ENCODE measurements around the genes MYCBPAP and SPATA20.

GRCh38 chr17:50147273-50147780 lies 3.1 kb downstream of the PPP1R9B start:
- RAMPAGE, long total RNA, result no peak
- RRBS, result no CpG with 5 or more reads among the region's 9 CpGs

DNA sequence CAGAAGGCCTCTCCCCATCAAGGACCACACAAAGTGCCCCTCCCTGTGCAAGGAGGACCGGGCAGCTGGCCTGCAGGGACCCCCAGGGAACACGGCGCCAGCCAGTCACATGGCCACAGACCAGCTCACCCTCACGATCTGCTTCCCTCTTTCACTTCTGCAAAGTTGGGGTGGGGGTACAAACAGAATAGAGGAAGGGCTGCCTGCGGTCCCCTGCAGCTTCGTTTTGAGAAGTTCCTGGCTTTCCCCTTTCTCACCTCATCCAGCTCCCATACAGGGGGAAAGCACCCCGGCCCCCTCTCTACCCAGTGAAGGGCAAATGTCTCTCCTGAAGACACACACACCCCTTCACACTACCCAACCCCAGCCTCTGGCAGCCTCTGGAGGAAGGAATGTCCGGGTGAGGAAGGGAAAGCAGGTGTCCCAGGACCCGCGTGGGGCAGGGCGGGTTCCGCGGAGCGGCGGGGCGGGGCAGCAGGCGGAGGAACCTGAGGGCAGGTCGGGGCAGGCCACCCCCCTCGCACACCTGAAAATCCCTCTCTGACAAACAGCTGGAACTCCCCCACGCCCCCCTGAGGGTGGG lies 2.0 kb downstream of the PPP1R9B start:
- RAMPAGE, long total RNA, result no peak
- RRBS, result 0% methylated on average over 1 of the region's 20 CpGs

DNA sequence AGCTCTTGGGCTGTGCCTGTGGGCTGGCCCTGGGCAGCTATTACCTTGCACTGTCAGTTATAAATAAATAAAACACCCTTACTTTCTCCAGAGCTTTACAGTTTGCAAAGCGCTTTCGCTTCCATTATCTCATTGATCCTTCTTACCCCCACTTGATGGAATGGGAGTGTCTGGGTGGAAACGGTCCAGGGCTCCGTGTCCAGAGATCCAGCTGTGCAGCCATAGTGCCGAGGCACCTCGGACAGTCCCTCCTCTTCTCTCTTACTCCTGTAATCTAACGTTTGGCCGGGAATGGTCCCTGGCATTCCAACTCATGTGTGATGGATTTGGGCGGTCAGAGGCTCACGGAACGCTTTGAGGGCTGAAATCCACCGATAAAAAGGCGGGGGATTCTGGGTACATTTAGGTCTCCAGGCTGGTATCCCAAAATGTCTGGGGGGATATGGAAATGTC lies 4.9 kb upstream of the SGCA start:
- RAMPAGE, long total RNA, result no peak
- RRBS, result no CpG with 5 or more reads among the region's 13 CpGs

DNA sequence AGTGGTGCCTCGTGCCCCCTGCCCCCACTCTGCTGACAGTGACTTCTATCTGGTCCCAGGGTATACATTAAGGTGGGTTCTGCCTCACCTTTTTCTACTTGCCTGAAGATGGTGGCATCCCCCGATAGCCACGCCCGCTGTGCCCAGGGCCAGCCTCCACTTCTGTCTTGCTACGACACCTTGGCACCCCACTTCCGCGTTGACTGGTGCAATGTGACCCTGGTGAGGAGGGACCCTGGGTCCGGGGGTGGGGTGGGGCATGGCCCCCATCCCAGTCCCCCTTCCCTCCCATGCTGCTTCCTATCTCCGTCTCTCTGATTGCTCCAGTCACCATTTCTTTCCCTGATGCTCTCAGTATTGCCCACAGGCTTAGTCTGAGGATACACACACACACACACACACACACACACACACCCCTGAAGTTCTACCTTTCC lies 3.2 kb downstream of the SGCA start:
- RAMPAGE, long total RNA, result no peak
- RRBS, result no CpG with 5 or more reads among the region's 9 CpGs

GRCh38 chr17:50177705-50178798 lies 12.2 kb downstream of the SGCA start:
- RAMPAGE, long total RNA, result no peak
- RRBS, result 5% methylated on average over 7 of the region's 29 CpGs

DNA sequence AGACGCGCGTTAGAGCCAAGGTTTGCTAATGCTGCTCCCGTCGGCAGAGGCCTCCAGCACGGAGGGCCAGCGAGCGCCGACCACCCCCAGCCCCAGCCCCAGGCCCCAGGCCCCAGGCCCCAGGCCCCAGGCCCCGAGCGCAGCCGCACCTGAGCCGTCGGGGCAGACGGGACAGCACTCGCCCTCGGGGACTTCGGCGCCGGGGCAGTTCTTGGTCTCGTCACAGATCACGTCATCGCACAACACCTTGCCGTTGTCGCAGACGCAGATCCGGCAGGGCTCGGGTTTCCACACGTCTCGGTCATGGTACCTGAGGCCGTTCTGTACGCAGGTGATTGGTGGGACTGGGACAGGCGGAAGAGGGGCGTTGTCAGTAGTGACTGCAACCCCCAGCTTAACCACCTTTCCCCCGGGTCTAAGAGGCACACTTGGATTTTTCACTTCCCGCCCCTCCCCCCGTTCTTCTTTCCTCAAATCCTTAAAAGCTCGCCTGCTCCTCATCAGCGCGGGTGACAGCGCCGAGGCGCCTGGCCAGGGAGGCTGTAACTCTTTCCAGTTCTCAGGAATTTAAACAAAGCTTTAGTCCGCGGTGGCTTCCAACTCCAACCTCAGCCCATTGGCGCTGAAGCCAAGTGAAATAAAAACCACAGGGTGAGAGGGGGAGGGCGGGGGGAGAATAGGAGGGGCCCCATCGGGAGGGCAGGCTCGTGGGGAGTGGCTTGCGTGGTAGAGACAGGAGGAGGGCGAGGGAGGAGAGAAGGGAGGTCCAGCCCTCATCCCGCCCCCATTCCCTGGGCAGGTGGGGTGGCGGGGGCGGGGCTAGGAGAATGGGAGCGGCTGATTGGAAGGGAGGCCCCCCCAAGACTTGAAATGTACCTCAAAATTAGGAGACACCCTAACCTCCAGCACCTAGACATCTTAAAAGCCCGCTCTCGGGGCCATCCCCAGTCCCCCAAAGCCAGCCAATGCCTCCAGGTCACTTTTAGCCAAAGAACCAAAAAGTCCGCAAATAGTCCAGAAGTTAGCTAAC lies 1.5 kb downstream of the COL1A1 start:
- RAMPAGE, long total RNA, result no peak
- RRBS, result 2% methylated on average over 7 of the region's 58 CpGs

- RAMPAGE, long total RNA, result no peak
- RRBS, result no CpG with 5 or more reads among the region's 17 CpGs
These were observed 1.5 kb upstream of the COL1A1 start for GRCh38 chr17:50202871-50203479.

- RAMPAGE, long total RNA, result no peak
- RRBS, result no CpG with 5 or more reads among the region's 10 CpGs
These were observed 14.5 kb upstream of the TMEM92 start for GRCh38 chr17:50259707-50260128.

DNA sequence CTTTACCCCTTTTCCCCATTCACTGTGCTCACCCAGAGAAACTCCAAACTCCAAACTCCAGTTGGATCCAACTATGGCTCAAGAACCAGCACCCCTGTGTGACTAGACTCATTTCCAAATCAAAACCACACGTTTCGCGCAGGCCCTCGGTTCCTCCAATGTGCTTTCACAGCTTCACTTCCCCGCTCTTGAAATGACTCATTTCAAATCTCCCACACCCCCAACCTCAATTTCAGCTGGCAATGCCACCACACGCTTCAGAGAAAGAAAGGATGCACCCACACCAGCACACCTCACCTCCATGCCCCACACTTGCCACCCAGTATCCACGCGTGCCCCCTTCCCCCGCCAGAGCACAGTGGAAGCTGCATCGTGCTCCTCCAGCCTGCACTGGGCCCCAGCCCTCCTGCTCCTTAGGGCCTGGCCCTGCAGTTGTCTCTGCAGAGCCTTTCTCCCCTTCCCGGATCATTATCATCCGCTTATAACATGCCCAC lies 9.0 kb downstream of the TMEM92 start:
- RAMPAGE, long total RNA, result no peak
- RRBS, result no CpG with 5 or more reads among the region's 12 CpGs

- RAMPAGE, long total RNA, result no peak
- RRBS, result no CpG with 5 or more reads among the region's 19 CpGs
These were observed 12.9 kb downstream of the MRPL27 start for GRCh38 chr17:50359895-50360673.

- RAMPAGE, long total RNA, result no peak
- RRBS, result no CpG with 5 or more reads among the region's 9 CpGs
These were observed 9.2 kb downstream of the MRPL27 start for GRCh38 chr17:50363672-50364369.

GRCh38 chr17:50391384-50391736 lies 6.0 kb downstream of the LRRC59 start:
- RAMPAGE, long total RNA, result no peak
- RRBS, result no CpG with 5 or more reads among the region's 3 CpGs

DNA sequence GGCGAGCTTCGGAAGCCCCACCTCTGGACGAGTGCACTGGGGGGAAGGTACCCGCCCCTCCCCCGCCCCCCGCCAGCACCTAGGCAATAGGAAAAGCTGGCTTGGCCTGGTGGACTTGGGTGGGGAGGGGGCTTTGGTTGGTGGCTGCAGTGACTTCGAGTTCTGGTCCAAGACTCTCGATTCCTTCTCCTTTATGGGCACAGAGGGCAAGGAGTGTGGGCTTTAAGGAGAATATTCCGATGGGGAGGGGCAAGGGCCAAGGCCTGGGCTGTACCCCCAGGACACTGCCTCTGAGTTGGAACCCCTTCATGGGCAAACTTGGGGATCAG lies 401 bp downstream of the ACSF2 start:
- RAMPAGE, long total RNA, result no peak
- RRBS, result no CpG with 5 or more reads among the region's 9 CpGs

- RAMPAGE, long total RNA, result no peak
- RRBS, result 2% methylated on average over 37 of the region's 91 CpGs
These were observed at the start of gene MYCBPAP for GRCh38 chr17:50507608-50508922. Gene MYCBPAP (plus strand): TSS chr17:50508439.

DNA sequence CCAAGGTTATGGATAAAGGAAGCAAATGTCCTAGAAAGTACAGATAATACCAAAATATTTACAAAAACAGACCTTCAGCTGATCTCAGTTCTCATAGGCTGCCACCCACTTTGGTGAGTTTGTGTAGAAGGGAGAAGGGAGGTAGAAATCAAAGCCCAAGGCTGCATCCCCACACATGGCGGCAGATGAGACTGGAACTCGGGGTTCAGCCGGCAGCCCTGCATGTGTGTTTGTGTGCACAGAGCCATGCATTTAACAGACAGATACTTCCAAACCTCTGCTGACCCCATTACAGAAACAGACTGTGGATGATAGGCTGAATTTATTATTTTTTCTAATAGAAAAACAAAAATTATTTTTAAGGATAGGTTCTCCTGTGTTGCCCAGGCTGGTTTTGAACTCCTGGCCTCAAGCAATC lies 5.5 kb downstream of the MYCBPAP start:
- RAMPAGE, long total RNA, result no peak
- RRBS, result no CpG with 5 or more reads among the region's 3 CpGs

DNA sequence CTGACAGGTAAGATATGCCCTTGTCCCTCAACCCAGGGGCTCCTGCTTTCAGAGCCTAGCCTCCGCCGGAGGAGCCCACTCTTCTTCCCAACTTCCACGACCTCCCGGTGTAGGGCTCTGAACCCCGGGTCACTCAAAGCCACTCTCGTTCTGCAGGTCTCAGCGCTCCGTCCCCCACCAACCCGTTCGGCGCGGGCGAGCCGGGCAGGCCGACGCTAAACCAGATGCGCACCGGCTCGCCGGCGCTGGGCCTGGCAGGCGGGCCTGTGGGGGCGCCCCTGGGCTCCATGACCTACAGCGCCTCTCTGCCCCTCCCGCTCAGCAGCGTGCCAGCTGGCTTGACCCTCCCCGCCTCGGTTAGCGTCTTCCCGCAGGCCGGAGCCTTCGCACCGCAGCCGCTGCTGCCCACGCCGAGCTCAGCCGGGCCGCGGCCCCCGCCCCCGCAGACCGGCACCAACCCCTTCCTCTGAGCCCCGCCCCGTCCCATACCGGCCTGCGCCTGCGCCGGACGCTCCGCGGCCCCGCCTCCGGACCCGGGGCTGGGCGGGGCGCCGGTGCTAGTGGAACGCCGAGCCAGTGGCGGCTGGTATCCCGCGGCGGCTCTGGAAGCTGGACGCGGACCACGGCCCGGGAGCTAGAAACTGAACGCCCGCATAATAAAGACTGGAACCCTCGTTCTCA lies 5.1 kb upstream of the SPATA20 start:
- RAMPAGE, long total RNA, result no peak
- RRBS, result 6% methylated on average over 33 of the region's 70 CpGs

- RAMPAGE, long total RNA, result no peak
- RRBS, result 1% methylated on average over 22 of the region's 45 CpGs
These were observed at the start of gene SPATA20 for GRCh38 chr17:50546737-50547563. Gene SPATA20 (plus strand): TSS chr17:50547174.

- RAMPAGE, long total RNA, result no peak
- RRBS, result no CpG with 5 or more reads among the region's 9 CpGs
These were observed 15.7 kb upstream of the ABCC3 start for GRCh38 chr17:50618980-50619423.

- RAMPAGE, long total RNA, result no peak
- RRBS, result no CpG with 5 or more reads among the region's 7 CpGs
These were observed 4.2 kb upstream of the ABCC3 start for GRCh38 chr17:50630377-50630915.

GRCh38 chr17:50643194-50643966 lies 8.7 kb downstream of the ABCC3 start:
- RAMPAGE, long total RNA, result no peak
- RRBS, result no CpG with 5 or more reads among the region's 3 CpGs